Measurements from ENCODE around the genes KPNA3 and SPRYD7.

DNA sequence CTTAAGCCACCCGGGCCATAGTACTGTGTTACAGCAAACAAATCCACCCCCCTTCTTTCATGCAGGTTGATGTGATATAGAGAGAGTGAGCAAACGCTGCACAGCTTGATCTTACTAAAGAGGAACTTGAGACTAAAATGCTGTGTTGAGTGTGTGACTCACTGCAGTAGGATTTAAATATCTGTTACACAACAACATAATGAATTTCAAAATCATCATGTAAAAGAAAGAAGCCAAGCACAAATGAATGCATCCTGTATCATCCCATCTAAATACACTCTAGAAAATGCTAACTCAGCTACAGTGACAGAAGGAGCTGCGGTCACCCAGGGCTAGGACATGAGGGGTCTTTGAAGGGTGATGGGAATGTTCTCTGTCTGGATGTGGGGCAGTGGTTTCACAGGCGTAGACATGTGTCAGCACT, 32.1 kb downstream of the RCBTB2 start:
- PRO-cap: no peak
- RAMPAGE, long total RNA: no peak
- RRBS: no CpG with 5 or more reads among the region's 4 CpGs

DNA sequence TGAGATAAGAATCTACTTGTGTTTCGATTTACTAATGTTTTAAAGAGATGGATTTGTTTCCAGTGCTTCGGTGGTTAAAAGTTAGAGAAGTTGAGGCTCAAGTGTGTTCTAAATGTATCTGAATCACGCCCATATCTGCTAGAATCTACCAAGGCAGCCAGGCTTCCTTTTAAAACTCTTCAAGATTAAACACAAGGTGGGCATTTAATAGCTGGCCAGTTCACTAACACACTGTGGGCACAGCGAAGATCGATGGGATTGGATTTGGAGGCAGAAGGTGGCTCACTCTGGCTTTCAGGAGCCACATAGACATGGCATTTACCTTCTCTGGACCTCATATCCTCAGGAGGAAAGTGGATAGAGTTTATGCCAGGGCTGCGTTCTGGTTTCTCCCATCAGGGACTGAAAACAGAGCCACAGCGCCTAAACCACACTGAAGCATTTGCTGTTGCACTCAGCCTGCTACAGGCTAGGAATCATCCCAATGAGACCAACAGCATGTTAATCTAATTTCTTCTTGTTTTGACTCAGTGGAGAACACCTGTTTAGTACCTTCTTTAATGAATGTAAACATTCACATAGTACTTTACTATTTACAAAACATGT, 1.5 kb downstream of the CYSLTR2 start:
- PRO-cap: no peak
- RAMPAGE, long total RNA: no peak
- RRBS: no CpG with 5 or more reads among the region's 7 CpGs

DNA sequence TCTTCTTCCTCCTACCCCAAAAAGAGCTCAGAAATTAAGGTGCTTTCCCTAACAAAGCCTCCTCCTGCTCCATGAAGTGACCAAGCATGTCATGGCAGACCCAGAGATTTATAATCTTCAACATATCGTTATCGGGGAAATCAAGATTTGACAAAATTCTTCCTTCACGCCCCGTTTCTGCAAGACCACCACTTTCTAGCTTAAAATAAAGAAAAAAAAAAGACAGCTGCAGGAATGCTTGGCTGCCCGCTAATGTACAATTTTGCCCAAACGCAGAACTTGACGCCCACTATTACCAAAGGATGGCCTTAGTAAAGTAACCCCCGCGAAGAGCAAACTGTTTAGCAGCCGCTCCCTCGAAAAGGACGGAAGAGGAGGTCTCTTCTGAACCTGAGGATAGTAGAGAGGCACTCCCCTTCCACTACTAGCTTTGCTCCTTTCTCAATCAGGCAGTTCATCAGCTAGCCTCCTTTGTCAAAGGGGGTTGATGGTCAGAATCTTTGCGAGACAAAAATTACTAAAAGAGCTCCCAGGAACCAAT, 665 bp downstream of the CAB39L start:
- PRO-cap: no peak
- RAMPAGE, long total RNA: no peak
- RRBS: no CpG with 5 or more reads among the region's 13 CpGs

- PRO-cap: no peak
- RAMPAGE, long total RNA: no peak
- RRBS: no CpG with 5 or more reads among the region's 10 CpGs
These were observed 44.8 kb downstream of the PHF11 start for GRCh38 chr13:49540431-49541010.

DNA sequence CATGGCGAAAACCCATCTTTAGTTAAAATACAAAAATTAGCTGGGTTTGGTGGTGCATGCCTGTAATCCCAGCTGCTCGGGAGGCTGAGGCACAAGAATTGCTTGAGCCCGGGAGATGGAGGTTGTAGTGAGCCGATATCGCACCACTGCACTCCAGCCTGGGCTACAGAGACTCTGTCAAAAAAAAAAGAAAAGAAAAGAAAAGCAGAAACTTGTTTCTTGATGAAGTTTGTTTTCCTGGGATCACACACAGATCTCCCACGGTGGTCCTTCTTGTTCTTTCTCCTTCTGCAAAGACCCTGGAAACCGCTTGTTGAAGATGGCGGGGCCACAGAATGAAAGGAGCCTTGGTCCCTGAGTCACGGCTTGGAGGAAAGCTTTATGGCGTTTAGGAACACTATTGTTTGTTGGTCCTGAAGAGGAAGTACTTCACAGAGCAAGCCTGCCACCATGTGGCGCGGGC, 21.5 kb upstream of the RCBTB1 start:
- PRO-cap: no peak
- RAMPAGE, long total RNA: no peak
- RRBS: no CpG with 5 or more reads among the region's 12 CpGs

DNA sequence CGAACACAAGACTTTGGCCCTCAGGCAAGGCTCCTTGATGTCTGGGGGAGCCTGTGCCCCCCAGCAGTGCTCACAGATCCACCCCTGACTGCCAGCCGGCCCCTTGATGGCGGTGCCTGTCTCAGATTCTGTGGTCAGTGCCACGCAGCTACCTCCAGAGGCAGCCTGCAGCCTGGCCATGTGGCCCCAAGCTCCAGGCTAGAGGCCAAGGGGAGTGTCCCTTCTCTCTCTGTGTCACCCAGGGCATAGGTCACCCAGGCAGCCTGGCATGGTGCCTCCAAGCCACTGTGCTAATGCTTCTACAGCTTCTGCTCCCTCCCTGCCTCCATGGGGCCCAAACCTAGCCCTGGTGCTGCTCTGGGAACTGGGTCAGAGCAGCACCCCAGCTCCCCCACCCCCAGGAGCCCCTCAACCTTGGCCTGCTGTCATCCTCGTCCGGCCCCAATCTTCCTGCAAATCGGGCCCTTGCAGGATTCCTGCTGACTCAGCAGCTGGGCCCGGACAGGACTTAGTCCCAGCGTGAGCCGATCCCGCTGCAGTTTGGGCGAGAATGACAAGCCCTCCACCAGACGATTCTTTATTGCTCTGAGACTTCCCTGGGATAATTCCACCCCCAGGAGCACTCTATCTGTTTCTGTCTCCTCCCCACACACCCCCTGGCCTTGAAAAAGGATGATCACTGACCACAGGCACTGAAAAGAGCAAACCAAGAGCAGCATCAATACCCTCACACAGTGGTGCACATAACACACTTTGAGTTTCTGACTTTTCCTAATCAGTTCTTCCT, 2.7 kb upstream of the ARL11 start:
- PRO-cap: no peak
- RAMPAGE, long total RNA: no peak
- RRBS: no CpG with 5 or more reads among the region's 13 CpGs

GRCh38 chr13:49792060-49792854, at the start of gene KPNA3:
Gene KPNA3 (minus strand): TSS chr13:49792682.
- PRO-cap: bidirectional peak, plus-strand start at chr13:49792691, minus-strand start at chr13:49792538
- RAMPAGE, long total RNA: no peak
- RRBS: under 1% methylated on average over 36 of the region's 111 CpGs

DNA sequence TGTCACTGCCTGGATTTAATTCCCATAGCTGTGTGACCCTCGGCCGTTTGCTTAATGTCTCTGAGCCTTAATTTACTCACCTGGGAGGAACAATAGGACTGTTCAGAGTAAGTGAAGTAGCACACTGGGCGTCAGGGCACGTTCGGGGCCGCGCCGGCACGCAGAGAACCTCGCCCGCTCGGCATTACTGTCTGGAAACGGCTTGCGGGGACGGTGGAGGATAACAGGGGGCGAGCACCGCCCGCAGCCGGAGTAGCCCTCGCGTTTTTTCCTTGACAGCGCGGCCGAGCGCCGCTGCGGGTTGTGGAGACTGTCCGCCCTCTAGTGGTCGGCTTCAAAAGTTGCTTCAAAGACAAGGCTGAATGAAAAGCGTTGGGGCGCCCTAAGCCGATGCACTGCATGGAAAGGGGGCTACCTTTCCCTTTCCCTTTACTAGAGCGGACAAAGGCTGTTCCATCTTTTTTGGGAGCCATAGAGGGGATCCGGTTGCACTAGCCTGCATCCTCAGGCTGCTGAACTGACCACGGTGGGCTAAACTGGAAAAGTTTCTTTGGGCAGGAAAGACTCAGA, 55.4 kb upstream of the KPNA3 start:
- PRO-cap: no peak
- RAMPAGE, long total RNA: no peak
- RRBS: under 1% methylated on average over 9 of the region's 35 CpGs

- PRO-cap: bidirectional peak, plus-strand start at chr13:49936586, minus-strand start at chr13:49936311
- RAMPAGE, long total RNA: no peak
- RRBS: 2% methylated on average over 24 of the region's 82 CpGs
These were observed at the start of gene SPRYD7 for GRCh38 chr13:49936054-49937058. Gene SPRYD7 (minus strand): TSS chr13:49936340.

DNA sequence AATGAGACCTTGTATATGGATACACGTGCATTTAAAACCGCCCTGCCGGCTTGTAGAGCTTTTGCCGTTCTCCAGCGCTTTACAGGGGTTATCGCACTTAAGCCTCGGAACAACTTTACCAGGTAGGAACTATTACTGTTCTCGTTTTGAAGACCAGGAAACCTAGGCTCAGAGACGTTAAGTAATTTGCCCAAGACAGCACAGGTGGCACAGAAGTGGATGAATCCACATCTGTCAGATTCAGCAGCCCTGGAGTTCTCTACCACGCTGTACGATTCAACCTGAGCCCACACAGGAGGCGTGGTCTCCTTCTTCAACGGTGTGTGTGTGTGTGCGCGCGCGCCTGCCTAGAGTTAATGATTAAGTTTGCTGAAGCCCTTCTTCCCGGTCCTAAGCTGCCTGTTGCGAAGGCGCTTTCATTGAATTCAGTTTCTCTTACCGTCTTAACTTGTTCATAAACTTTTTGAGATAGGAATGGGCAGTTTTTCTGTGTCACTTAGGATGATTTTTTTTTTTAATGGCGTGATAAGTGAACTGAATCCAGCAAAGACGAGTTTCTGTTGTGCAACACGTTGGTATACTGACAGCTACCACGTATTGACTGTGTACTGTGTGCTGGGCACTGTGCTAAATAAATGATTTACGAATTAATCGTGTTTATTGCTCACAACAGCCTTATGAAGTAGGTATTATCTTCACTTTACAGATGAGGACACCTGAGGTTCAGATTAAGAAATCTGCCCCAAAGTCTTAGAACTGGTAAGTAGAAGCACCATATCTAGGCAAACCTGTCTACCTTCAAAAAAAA, 67.4 kb downstream of the KCNRG start:
- PRO-cap: no peak
- RAMPAGE, long total RNA: no peak
- RRBS: no CpG with 5 or more reads among the region's 27 CpGs

GRCh38 chr13:50122274-50123364, 107.4 kb downstream of the KCNRG start:
- PRO-cap: no peak
- RAMPAGE, long total RNA: no peak
- RRBS: no CpG with 5 or more reads among the region's 5 CpGs

- PRO-cap: bidirectional peak, plus-strand start at chr13:50125816, minus-strand start at chr13:50125549
- RAMPAGE, long total RNA: no peak
- RRBS: no CpG with 5 or more reads among the region's 15 CpGs
These were observed 110.1 kb downstream of the KCNRG start for GRCh38 chr13:50125443-50125607.

- PRO-cap: no peak
- RAMPAGE, long total RNA: no peak
- RRBS: no CpG with 5 or more reads among the region's 6 CpGs
These were observed 355.5 kb downstream of the KCNRG start for GRCh38 chr13:50370620-50371363.

DNA sequence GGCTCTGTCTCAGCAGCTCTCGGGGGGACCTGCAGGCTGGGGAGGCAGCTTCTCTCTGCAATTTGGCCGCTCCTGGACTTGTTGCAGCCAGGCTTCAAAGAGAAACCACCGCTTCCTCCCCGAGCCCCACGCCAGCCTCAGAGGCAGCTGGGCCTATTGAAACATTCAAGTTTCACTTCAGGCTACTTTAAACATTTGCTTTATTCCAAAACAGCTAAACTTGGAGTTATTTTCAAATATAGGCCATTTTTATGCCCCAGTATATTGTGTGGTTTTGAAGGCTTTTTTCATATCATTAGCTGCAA, 330.9 kb downstream of the DLEU7 start:
- PRO-cap: no peak
- RAMPAGE, long total RNA: no peak
- RRBS: no CpG with 5 or more reads among the region's 5 CpGs

GRCh38 chr13:50911830-50912590, 2.4 kb downstream of the RNASEH2B start:
- PRO-cap: no peak
- RAMPAGE, long total RNA: no peak
- RRBS: no CpG with 5 or more reads among the region's 6 CpGs

DNA sequence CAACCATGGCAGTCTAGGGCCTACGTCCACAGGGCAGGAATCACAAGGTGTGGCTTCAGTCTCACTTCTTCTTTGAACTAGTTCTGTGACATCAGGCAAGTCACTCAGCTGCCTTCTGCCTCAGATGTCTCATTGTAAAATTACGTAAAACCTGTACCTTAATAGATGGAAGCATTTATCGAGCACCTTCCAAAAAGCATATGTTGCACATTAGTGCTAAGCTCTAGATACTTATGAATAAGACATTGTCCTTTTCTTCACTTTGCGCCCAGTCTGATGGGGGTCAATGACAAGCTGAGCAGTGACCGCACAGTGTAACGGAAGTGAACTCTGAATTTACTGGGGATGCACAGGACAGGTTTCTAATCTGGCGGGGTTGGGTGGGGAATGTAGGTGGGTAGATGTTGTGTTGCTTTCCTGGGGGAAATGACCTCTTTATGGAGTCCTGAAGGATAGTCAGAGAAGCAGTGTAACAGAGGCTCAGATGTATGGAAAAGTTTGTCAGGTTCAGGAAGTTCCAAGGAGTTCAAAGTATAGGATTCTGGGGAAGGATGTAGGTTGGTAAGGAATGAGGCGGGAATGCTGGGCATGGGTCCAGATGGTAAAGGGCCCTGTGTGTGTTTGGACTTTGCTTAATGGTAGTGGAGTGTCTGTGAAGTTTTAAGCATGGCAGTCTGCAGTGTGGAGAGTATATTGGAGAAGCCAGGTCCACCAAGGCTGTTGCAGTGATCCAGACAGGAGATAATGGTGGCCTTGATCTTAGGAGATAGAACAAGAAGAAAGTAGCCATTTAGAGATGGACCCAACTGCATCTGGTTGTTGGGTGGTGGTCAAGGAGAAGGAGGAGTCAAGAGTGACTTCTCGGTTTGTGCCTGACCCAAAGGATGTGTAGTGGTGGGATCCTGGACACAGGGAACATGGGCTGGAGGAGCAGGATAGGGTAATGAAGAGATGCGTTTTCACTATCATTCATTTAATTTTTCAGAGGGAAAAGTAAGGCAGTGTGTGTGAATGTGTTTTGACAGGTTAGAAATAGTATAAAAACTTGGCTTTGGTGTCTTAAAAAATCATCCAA, 25.9 kb downstream of the RNASEH2B start:
- PRO-cap: no peak
- RAMPAGE, long total RNA: no peak
- RRBS: no CpG with 5 or more reads among the region's 10 CpGs

- PRO-cap: no peak
- RAMPAGE, long total RNA: no peak
- RRBS: no CpG with 5 or more reads among the region's 3 CpGs
These were observed 38.6 kb downstream of the SERPINE3 start for GRCh38 chr13:51378058-51378513.

DNA sequence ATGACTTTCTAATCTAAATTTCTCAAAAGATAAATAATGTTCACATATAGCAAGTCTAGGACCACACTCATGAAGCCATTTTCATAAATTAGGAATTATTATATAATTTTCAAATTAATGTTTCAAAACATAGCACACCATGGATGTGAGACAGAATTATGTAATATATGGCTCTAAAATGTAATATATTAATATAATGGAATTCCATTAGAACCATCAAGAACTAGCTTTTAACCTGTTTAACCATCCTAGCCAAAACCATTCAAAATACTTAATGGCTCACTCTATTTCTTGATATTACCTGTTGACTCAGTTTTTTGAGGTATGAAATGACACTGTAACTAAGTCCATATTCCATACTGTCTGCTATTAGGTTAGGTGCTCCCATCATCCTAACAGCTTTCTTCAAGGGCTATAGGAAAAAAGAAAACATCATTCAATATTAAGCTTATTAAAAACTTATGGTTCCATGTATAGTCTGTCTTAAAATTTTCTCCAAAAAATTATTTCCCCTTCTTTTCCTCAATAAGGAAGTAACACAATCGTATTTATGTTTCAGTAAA, 39.8 kb downstream of the SERPINE3 start:
- PRO-cap: no peak
- RAMPAGE, long total RNA: no peak
- RRBS: no CpG with 5 or more reads among the region's 1 CpG

DNA sequence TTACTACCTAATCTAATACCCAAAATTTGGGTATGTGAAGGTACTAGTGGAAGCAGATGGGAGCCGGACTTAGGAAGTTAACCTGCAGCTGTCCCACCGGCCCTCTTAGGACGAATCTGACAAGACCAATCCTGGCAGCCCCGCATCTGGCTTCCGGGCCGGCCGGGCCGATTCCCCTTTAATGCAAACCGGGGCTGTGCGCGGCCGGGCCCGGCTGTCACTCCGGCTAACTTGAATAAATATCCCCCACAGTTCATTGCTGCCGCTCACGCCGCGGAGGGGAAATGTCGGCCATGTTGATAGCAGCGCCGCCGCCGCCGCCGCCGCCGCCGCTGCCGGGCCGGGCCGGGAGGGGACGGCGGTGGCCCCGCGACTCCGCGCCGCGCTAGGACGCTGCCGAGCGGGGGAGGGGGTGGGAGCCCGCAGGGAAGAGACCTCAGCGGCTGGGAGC, 1.4 kb downstream of the INTS6 start:
- PRO-cap: bidirectional peak, plus-strand start at position 265 of the sequence, minus-strand start at position 180 of the sequence
- RAMPAGE, long total RNA: no peak
- RRBS: 1% methylated on average over 5 of the region's 44 CpGs

DNA sequence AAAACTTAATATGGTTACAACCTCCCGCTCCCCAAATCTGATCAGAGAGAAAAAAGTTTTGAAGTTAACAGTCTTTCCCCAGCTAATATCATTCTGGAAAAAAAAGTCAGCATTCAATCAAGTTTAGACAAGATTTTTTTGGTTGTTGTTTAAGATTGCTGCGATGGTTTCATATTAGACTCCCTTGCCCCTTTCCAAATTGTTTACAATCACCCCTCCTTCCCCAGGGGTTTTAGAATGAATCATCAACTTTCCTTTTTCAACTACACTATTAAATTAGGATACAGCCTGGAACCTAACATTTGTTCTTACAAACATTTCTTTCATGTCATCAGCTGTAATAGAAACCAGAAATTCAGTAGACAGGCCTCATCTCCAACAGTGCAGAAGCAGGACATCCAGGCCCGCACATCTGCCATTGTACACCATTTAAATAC, 44.4 kb upstream of the WDFY2 start:
- PRO-cap: no peak
- RAMPAGE, long total RNA: no peak
- RRBS: no CpG with 5 or more reads among the region's 3 CpGs